REH cell (cell line): Measurements from ENCODE around the gene C3orf33.

DNA sequence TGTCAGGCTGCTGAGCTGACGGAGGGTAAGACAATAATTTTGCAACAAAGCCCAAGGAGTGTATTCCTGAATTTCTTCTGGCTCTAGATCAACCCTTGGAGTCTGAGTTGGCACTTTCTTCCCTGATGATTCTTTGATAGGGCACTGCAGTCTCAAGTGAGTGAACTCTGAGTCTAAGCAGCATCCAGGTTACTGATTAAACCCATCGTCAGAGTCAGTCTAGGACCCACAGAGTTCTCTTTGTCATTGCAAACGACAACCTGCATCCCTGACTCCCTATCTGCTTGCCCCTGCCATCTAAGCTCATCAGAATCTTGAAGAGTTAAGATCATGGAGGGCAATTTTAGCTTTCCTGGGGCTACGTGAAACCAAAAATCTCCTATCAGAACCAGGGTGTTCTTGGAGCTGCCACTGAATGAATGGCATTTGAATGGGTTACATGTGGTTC lies 58.6 kb downstream of the MME start:
- PRO-cap = no peak

- PRO-cap = no peak
Measured at GRCh38 chr3:155232397-155232936, 61.0 kb downstream of the STRIT1 start.

- PRO-cap = bidirectional peak, plus-strand start at chr3:155335102, minus-strand start at chr3:155335004
Measured at GRCh38 chr3:155334687-155335192, 41.3 kb upstream of the STRIT1 start.

DNA sequence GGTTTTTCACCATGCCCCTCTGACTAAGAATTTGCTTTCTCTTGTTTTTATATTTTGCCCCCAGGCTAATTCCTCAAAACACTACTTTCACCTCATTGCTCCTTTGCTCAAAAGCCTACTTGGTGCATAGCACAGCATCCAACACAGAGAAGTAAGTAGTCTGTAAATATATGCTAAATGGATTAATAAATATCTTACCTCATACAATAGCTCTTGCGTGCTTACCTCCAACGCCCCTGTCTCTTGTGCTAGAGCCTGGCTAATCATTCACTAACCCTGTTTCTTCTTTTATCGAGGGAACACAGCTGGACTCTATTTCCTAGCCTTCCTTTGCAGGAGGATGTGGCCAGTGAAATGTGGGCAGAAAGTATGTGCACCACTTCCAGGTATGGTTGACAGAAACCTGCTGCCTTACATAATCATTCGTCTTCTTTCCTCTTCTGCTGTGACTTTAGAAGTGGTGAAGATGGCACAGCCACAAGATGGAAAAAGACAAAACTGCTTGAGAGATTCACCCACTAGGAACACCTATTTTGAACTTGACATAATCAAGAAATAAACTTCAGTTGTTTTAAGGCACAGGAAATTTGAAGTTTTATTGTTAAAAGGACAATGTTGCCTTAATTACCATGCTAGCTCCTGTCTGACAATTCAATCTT lies 189.8 kb downstream of the PLCH1 start:
- PRO-cap = bidirectional peak, plus-strand start at position 495 of the sequence, minus-strand start at position 247 of the sequence

- PRO-cap = no peak
Measured at GRCh38 chr3:155605643-155606012, 139.2 kb downstream of the PLCH1 start.

GRCh38 chr3:155704512-155705259 lies 40.2 kb downstream of the PLCH1 start:
- PRO-cap = no peak

- PRO-cap = unidirectional peak, plus-strand start at chr3:155805663; bidirectional peak, plus-strand start at chr3:155806022, minus-strand start at chr3:155805966; bidirectional peak, plus-strand start at chr3:155806371, minus-strand start at chr3:155806268
Measured at GRCh38 chr3:155805474-155806617, at the start of gene C3orf33. C3orf33 (minus strand) TSS chr3:155806278.

DNA sequence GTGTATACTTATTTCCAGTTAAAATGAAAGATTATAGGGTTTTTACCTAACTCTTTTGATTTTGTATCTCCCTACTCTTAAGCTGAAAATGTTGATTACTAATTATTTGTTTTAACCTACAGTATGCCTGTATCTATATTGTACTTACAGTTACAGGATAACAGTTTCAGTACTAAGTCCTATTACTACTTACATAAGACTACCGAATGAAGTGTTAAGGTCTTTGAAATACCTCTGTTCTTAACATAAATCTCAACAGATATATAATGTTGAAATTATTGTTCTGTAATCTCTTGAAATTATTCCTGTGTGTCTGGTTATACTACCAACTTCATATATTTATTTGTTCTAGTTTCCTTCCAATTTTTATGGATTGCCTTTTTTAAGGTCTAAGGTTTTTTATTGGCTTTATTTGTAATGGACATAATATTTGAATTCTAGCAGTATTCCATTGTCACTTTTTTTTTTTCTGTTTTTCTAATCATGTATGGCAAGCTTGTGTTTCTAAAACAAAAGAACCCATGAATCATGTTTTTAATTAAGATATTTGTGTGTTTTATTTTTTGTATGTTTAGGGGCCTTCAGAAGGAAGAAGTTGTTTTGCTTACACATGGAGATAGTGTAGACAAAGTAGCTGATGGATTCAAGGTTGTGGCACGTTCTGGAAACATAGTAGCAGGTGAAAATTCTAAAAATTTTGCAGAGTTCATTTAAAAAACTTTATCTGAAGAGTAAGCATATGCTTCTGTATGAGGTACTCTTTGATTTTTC lies 35.3 kb downstream of the GMPS start:
- PRO-cap = no peak

DNA sequence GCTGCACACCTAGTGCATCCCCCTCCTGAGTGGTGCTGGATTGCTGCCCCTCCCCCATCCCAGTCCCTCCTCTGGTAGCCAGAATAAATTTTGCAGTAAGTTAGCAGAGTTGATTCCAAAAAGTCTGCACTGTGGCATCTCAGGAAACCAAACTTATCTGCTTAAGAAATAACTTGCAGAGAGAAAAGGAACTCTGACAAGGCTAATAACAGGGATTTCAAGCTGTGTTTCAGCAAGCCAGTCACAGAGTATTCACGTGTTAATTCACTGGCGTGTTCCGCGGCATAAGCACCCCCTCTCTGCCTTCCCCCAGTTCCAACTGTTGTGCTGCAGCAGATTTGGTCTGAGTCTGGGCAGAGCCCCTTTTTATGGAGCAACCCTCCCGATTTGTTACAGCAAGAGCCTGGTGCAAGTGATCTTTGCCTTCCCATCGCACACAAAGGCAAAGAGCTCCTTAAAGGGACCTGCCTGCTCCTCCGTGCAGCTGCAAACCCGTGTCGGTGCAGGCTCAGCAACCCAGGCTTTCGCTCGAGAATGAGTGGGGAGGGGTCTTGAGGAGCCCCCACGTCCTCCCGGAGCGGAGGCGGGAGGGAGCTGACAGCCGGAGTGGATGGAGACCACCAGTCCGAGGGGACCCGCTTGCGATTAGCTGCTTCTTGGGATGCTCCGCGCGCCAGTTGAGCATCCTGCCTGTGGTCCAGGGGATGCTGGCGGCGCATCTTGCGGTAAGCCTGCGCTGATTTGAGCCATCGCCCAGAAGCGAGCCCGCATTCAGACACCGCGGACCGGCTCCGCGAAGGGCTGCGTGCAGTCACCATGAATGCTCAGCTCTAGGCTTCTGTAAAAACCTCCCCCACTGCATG lies 170.6 kb downstream of the KCNAB1 start:
- PRO-cap = no peak

GRCh38 chr3:156456706-156457446 lies 98.0 kb downstream of the SSR3 start:
- PRO-cap = no peak

DNA sequence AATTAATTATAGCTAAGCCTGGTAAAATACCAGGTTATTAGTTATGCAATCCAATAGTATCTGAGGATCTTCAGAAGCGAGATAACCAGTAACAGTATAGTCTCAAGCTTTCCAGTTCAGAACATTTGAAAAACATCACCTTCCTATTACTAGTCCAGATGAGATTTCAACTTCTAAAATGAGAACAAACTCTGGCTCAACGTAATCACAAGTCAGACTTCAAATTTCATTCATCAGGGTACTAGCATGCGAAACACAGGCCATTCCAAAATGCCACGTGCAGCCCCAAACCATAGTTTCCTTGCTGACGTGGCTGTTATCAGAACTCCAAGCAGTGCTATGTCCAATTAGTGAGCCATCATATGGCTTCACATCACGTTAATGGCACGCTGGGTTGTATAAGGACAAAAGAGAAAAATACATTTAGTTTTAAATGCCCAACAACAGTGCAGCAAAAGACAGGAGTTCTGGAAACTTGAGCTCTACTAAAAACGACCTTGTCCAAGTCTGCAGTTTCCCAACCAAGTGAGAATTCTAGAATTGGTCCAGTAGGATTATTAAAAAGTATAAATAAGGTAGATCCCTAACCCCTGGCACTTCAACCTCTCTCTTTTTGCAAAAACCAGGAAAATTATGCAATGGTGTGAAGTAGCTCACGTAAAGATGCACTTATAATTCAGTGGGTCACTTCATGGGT lies 915 bp downstream of the SSR3 start:
- PRO-cap = unidirectional peak, plus-strand start at position 229 of the sequence; unidirectional peak, plus-strand start at position 358 of the sequence

DNA sequence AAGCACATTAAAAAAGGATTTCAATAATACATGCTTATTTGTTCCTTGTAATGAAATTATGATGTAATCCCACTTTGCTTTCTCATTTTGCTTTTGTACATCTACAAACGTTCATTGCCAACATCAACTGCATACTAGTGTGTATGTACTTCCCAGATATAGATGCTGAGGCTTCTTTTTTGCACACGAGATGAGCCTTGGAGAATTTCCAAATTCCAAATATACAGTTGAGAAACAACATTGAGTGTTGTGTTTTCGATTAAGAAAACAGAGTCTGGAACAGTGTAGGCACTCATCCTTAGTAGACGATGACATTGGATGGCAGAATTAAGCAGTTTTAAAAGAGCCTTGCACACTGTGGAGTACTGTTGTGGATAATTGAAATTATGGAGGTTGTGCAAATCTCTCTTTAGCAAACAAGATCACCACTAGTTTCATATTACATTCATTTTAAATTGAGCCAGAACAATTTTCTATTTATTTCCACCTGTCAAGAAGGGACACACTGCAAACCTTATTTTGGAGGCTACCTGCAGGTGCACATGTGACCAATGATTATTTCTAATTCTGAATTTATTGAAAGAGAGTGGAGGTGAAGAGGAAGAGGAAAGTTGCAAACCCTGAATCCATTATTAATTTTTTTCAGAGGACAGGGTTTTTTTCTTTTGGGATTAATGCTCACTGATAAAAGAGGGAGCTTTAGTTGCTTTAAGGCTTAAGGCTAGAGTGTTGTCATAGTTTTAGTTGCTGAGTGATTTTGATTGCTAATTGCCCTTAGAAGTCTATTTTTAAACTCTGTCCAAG lies 7.5 kb downstream of the TIPARP start:
- PRO-cap = no peak

- PRO-cap = no peak
Measured at GRCh38 chr3:156691901-156692566, 17.6 kb downstream of the TIPARP start.

DNA sequence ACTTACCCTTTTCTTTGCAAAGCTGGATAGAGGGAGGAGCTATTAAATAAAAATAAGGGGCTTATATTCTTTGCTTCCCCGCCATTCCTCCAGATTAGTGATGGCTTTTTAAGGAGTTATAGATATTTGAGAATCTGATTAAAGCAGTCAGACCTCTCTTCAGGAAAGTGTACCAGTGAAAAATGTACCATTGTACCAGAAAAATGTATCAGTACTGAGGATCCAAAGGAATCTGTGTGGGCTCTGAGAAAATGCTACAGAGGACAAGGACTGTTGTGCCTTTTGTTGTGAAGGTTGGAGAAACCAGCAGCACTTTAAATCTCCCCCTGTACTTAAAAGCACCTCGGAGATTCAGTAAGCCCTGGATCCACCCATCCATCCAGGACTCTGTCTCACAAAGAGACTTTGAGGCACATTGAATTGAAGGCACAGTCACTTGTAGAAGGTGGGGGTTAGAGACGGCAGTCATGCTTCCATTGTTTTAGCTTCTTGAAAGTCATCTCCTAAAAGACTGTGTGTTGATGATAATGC lies 27.2 kb downstream of the TIPARP start:
- PRO-cap = no peak

GRCh38 chr3:156781485-156782160 lies 44.5 kb upstream of the LEKR1 start:
- PRO-cap = no peak

DNA sequence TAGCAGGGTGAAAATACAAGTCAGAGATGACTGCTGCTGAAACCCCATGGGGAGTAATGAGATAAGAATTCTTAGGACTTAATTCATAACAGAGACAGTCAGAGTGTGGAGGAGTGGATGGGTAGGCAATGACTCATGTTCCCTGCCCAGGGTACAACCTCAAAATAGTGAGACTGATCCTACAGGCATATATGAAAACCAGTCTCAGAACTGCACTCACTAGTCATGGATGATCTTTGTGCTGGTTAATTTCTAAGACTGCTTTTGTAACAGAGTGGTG lies 38.0 kb upstream of the LEKR1 start:
- PRO-cap = no peak

DNA sequence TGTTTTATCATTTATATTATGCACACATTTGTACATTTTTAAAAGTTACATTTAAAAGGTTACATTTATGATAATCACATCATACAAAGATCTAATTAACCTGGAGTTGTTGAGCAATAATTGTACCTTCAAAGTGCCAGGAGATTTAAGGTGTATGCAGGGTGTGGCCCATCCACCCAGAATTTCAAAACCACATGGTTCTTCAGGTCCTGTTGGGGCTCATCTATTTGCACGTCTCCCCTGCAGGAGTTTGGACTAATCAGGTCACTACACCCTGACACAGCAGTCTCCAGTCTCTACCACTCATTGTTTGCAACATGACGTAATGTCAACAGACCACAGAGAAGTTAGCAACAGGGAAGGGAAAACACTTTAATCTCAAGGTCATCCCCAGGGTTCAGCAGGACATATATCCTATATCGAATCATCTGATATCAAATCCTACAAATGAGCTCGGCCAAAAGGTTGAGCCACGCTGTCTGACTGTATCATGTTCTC lies 13.7 kb upstream of the LEKR1 start:
- PRO-cap = no peak

GRCh38 chr3:157089035-157089458 lies 70.9 kb downstream of the CCNL1 start:
- PRO-cap = bidirectional peak, plus-strand start at chr3:157089260, minus-strand start at chr3:157089163

- PRO-cap = no peak
Measured at GRCh38 chr3:157120122-157120396, 39.9 kb downstream of the CCNL1 start.

DNA sequence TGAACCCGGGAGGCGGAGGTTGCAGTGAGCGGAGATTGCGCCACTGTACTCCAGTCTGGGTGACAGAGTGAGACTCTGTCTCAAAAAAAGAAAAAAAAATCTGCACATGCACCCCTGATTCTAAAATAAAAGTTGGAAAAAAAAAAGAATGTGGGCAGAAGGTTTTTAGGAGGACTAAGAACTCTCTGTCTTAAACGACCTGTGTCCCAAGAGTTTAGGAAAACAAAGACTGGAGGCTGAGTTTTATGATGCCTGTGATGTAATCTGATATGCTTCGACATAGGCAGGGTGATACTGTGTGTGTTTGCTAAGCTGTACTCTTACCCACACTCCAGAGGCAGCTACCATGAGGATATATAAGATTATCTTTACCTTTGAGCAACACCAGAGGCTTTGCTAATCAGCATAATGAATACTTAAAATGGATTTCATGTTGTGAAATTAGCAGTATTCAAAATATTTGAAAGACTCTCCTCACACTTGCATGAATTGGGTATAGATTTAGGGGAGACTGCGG lies 34.2 kb downstream of the CCNL1 start:
- PRO-cap = no peak